Heart right ventricle (tissue), 2 donors: ENCODE data around the gene STARD7.

DNA sequence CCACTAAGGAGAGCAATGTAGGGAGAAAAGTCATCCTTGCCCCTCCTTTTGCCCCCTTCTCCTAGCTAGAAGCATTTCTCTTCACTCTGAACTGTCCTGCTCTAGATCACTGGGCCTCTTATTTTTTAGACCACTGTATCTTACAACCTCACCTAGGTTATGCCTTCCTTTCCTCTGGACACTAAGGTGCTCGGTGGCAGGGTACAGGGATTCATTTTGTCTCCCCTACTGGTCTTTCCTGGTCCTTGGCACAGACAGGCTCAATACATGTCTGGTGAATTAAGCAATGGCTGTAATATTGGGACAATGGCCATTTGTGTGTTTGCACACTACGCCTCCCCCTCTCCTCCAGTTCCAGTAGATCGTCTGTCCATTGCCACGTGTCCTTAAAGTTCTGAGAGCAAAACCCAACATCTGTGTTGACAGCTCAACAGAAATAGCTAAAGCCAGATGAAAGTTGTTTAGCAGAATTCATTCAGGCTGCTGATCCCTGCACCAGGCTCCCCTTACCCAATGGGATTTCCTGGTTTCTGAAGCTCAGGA lies 8.9 kb upstream of the FABP1 start:
- PRO-cap, 2 experiments, result no peak in any of the 2 experiments

DNA sequence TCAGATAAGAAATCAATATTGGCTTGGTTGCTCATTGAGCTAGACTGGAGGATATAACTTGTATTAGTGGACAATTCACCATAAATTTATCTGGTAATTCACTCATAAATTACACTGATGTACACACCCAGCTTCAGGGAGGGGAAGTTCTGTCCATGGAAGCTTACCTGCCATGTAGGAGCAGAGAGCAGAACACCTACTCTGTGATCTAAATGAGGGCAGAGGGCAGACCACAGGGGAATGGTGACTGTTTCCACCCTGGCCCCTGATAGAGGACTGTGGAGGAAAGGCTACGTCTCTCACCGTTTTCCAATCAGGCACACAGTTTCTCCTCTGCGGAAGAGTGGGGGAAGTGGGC lies 7.9 kb downstream of the THNSL2 start:
- PRO-cap, 2 experiments, result no peak in any of the 2 experiments

GRCh38 chr2:88269732-88270289 lies 99.7 kb downstream of the THNSL2 start:
- PRO-cap, 2 experiments, result no peak in any of the 2 experiments

DNA sequence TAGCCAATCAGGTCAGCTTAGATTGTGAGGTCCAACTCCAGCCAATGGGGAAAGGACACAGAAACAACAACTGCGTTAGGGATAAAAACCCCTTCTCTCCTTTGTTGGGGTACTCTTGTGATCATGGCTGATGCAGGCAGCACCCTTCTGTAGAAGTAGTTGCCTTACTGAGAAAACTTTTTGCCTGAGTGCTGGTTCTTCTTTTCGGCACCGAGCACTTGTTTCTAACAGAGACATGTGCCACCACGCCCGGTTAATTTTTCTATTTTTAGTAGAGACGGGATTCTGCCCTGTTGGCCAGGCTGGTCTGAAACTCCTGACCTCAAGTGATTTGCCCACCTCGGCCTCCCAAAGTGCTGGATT lies 14.1 kb downstream of the TEX37 start:
- PRO-cap, 2 experiments, result no peak in any of the 2 experiments

DNA sequence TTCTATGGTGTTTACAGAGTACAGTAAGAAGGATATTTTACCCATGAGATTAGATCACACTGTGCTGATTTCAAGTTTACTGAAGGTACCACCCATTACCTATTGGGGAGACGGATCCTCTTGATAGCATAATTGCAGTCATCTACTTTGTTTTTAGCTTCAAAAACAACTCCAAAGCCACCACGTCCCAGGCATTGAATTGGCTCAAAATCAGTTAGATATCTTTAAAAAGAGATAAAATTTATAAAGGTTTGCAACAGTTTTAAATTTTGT lies 47.9 kb downstream of the EIF2AK3 start:
- PRO-cap, 2 experiments, result no peak in any of the 2 experiments

DNA sequence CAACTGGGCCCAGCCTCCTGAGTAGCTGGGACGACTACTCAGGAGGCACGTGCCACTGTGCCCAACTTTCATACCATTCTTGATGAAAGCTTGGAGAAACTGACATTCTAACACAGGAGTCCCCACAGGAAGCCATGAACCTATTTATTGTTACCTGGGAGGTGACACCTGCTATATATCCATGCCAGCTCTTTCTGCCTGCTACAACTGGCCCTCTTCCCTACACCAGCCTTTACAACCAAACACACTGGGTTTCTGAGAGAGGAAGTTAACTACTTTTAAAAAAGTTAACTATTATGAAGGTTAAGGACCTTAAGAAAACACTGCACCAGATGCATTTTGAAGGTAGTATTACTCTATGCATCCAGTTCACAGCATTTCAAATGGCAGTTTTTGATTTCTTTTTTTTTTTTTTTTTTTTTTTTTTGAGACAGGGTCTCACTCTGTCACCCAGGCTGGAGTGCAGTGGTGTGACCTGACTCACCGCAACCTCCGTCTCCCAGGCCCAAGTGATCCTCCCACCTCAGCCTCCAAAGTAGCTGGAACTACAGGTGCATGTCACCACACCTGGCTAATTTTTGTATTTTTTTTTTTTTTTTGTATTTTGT lies 18.9 kb downstream of the EIF2AK3 start:
- PRO-cap, 2 experiments, result no peak in any of the 2 experiments

- PRO-cap, 2 experiments, result no peak in any of the 2 experiments
These were observed 11.3 kb downstream of the EIF2AK3 start for GRCh38 chr2:88615710-88616563.

- PRO-cap, 2 experiments, result peak in 2 of 2 experiments; most common minus-strand start chr2:88691461 (in 2)
These were observed 200 bp upstream of the RPIA start for GRCh38 chr2:88691355-88691591.

DNA sequence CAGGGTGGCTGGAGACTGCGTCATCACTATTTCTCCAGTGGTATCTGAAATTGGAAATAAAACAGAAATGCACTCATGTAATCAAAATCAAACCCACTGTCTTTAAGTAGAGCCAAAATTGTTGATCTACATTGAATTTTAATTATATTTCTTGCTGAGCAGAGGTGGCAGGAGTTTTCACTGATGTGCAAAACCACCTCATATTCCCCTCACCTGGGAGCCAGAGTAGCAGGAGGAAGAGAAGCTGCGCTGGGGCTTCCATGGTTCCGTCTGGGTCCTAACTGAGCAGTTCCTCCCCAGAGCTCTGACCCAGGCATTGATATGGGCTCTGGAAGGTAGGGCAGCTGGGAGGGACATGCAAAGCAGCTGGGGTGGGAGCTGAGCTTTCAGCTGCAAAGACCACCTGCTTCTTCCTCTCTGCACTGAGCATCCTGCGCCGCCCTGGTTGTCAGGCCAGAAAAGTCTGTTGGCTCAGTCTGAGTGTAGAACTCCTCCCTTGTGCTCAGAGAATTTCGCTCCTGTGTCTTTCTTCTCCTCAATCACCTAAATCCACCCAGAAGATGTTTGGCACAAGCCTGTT lies 394.0 kb downstream of the RPIA start:
- PRO-cap, 2 experiments, result no peak in any of the 2 experiments

DNA sequence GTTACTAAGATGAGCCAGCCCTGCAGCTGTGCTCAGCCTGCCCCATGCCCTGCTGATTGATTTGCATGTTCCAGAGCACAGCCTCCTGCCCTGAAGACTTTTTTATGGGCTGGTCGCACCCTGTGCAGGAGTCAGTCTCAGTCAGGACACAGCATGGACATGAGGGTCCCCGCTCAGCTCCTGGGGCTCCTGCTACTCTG lies 1170.8 kb downstream of the RPIA start:
- PRO-cap, 2 experiments, result no peak in any of the 2 experiments

DNA sequence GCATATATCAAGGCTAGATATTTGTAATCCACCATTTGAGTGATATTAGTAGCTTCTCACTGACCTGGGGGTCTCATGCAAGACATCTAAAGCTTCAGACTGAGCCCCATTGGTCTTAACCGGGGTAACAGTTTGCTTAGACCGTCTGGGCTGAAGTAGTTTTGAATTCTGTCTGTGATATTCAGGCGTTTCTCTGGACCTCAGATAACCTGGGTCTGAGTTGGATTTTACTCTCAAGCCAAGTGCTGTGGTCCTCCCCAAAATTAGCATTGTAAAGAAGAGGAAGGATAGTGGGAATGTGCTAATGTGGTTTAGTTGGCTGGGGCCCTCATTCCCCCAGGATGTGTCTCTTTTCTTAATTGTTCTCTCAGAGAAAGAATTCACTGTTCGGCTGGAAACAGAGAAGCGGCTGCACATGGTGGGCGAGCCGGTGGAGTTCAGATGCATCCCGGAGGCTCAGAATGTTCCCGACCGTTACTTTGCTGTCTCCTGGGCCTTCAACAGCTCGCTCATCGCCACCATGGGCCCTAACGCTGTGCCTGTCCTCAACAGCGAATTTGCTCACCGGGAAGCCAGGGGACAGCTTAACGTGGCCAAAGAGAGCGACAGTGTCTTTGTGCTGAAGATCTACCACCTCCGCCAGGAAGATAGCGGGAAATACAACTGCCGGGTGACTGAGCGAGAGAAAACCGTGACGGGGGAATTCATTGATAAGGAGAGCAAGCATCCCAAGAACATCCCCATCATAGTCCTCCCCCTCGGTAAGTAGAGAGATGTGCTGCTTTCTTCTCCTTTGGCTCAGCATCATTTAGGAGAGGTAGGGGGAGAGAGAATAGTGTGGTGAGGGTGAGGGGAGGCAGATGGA lies 2842.4 kb upstream of the AQP7B start:
- PRO-cap, 2 experiments, result no peak in any of the 2 experiments

DNA sequence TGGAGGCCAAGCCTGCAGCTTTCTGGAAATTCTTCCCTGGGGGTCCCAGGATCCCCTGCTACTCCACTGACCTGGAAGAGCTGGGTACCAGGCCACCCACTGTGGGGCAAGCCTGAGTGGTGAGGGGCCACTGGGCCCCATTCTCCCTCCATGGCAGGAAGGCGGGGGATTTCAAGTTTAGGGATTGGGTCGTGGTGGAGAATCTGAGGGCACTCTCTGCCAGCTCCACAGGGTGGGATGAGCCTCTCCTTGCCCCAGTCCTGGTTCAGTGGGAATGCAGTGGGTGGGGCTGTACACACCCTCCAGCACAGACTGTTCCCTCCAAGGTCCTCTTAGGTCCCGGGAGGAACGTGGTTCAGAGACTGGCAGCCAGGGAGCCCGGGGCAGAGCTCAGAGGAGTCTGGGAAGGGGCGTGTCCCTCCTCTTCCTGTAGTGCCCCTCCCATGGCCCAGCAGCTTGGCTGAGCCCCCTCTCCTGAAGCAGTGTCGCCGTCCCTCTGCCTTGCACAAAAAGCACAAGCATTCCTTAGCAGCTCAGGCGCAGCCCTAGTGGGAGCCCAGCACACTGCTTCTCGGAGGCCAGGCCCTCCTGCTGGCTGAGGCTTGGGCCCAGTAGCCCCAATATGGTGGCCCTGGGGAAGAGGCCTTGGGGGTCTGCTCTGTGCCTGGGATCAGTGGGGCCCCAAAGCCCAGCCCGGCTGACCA lies 17.8 kb upstream of the FAHD2A start:
- PRO-cap, 2 experiments, result no peak in any of the 2 experiments

DNA sequence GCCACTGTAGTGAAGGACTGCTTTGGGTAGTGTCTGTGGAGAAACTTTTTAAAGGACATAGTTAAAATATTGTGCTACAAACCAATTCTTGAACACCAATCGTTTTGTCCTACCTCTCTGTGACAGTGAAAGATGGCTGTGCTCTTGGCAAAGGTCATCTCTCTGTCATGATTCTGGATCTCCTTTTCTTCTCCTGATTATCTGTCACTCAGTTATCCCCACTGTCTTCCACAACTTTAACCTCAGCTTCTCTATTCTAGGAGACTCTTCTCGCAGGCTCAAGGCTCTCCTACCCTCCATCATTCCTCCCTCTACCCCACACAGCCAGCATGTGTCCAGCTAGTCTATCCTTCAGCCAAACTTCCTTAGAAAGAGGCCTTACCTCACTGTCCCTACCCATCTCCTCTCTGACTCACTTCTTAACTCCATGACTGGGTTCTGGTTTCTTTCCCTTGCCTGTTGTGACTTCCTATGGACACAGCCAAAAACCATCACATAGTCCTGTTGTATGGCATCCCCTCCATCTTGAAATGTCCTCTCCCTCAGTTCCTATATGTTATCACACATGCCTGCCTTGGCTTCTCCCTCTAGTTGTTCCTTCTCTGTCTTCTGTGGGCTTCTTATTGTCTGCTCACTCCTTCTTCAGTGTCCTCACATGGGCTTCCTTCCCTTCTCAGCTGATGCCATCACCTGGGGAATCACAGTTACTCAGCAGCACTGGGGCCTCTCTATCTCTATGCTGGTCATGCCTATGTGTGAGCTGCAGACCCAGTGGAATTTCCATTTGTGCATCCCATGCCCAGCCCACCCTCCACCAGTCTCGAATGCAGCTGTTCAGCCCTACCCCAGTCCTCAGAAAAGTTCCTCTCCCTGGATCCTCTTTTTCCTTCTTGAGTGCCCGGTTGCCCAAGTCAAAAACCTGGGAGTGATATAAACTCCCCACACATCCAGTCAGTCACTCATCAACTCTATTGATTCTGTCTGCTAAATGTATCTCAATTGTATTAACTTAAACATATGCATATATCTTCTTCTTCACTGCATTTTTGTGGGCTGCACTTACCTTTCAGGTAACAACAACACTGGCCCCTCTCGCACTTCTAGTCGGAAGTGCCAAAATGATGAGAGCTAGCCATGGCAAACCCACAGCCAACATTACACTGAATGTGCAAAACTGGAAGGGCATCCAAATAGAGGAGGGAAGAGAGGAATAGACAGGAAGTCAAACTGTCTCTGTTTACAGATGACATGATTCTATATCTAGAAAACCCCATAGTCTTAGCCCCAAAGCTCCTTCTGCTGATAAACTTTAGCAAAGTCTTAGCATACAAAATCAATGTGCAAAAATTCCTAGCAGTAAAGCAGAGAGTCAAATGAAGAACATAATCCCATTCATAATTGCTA lies 177.0 kb downstream of the ANKRD36C start:
- PRO-cap, 2 experiments, result no peak in any of the 2 experiments

- PRO-cap, 2 experiments, result no peak in any of the 2 experiments
These were observed 171.1 kb downstream of the ANKRD36C start for GRCh38 chr2:95820226-95821163.

DNA sequence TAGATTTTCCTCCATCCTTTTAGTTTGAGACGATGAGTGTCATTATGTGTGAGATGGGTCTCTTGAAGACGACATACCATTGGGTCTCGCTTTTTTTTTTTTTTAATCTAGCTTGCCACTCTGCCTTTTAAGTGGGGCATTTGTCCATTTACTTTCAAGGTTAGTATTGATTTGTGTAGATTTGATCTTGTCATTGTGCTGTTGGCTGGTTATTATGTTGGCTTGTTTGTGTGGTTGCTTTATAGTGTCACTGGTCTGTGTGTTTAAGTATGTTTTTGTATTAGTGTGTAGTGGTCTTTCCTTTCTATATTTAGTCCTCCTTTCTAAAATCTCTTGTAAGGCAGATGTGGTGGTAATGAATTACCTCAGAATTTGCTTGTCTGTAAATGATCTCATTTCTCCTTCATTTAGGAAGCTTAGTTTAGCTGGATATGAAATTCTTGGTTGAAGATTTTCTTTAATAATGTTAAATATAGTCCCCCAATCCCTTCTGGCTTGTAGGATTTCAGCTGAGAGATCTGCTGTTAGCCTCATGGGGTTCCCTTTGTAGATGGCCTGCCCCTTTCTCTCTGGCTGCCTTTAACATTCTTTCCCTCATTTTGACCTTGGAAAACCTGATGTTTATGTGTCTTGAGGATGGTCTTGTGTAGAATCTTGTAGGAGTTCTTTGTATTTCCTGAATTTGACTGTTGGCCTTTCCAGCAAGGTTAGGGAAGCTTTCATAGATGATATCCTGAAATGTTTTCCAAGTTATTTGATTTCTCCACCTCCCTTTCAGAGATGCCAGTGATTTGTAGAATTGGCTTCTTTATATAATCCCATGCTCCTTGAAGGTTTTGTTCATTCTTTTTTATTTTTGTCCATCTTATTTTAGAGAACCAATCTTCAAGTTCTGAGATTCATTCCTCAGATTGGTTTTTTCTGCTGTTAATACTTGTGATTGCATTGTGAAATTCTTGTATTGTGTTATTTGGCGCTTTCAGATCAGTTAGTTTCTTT lies 164.2 kb downstream of the ANKRD36C start:
- PRO-cap, 2 experiments, result no peak in any of the 2 experiments

GRCh38 chr2:96011077-96011296 lies 19.4 kb upstream of the ANKRD36C start:
- PRO-cap, 2 experiments, result no peak in any of the 2 experiments

DNA sequence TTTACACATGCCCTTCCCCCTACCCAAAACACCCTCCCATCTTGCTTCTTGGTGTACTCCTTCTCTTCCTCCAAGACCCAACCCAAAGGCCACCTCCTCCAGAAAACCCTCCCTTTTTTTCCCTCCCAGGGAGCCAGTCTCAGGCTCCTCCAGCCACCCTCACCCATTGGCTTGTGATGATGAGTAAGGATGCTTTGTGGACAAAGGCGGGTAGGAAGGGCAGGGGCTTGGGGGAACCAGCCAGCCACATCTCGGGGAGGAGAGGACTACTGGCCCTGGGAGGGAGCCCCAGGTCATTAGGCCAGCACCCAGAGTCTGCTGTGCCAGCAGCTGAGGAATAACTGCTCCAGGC lies 3.9 kb downstream of the ADRA2B start:
- PRO-cap, 2 experiments, result no peak in any of the 2 experiments

- PRO-cap, 2 experiments, result no peak in any of the 2 experiments
These were observed 6.9 kb downstream of the ASTL start for GRCh38 chr2:96131267-96131940.

GRCh38 chr2:96207734-96208891 lies at the start of gene STARD7:
STARD7 (minus strand) TSS chr2:96208827.
- PRO-cap, 2 experiments, result peak in 2 of 2 experiments; most common plus-strand start chr2:96208403 (in 1); most common minus-strand start chr2:96208822 (in 2)

DNA sequence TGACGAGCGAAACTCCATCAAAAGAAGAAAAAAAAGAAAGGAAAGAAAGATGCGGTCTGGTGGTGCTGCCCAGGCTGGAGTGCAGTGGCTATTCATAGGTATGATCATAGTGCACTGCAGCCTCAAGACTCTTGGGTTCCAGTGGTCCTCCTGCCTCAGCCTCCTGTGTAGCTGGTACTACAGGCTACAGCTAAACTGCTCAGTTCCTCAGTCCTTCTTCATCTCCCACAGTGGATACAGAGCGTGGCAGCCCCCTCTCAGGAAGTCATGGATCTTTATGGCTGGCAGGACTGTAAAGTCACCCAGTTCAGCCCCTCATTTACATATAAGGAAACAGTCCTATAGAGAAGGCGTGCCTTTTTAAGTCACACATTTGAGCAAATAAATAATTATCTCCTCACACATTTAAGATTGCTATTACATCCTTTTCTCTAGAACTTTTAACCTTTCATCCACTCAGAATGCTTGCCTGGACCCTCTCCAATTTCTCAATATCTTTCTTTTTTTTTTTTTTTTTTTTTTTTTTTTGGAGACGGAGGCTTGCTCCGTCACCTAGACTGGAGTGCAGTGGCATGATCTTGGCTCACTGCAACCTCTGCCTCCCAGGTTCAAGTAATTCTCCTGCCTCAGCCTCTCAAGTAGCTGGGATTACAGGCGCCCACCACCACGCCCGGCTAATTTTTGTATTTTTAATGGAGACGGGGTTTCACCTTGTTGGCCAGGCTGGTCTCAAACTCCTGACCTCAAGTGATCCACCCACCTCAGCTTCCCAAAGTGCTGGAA lies 20.9 kb downstream of the TMEM127 start:
- PRO-cap, 2 experiments, result no peak in any of the 2 experiments